Tongue (tissue), 2 donors: Measurements from ENCODE around the gene ZNF75A.

- RAMPAGE, long total RNA, result no peak
Observed at GRCh38 chr16:3292351-3293111, 9.2 kb downstream of the ZNF263 start.

- RAMPAGE, long total RNA, result no peak
Observed at GRCh38 chr16:3304850-3306200, at the start of gene ZNF75A. ZNF75A (plus strand) TSS chr16:3305497.

DNA sequence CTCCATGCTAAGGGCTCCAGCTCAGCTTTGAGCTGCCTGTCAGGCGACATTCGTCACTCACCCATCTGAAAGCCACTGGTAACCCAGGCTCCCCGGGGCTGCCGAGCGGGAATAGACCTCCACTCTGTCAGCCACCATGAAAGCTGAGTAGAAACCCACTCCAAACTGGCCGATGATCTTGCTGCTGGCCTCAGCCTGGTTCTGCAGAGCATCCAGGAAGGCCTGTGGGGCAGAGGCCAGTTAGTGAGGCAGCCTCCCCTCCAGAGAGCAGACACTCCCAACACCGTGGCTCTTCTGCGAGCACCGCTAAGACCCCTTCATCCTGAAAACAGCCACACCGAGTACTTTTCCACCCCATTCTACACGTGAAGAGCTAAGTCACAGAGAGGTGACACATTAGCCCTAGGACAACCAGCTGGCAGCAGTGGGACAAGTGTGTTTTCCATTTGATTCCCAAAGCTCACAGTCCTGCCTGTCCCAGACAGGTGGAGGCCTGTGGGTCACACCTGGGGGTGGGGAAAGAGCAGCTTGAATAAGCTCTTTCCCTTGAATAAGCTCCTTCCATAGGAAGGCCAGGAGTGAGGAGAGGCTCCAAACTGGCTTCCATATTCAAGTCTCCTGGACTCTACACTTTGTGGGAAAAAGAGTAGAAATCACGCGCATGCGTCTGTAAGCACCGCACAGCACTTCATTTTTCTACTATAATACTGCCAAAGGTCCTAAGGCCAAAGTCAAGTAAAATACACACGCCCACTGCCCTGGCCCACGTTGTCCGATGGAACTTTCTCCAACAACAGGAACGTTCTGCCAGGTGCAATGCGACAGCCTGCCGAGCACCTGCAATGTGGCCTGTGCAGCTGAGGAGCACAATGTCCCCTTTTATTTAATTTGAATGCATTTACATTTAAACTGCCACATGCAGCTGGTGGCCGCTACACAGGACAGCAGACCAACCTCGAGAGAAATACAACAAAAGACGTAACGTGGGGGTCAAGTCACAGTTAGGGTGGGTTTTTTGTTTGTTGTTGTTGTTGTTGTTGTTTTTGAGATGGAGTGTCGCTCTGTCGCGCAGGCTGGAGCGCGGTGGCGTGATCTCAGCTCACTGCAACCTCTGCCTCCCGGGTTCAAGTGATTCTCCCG, 23.3 kb downstream of the DNASE1 start:
- RAMPAGE, long total RNA, result no peak

GRCh38 chr16:3725442-3726696, 8.5 kb upstream of the TRAP1 start:
- RAMPAGE, long total RNA, result no peak

DNA sequence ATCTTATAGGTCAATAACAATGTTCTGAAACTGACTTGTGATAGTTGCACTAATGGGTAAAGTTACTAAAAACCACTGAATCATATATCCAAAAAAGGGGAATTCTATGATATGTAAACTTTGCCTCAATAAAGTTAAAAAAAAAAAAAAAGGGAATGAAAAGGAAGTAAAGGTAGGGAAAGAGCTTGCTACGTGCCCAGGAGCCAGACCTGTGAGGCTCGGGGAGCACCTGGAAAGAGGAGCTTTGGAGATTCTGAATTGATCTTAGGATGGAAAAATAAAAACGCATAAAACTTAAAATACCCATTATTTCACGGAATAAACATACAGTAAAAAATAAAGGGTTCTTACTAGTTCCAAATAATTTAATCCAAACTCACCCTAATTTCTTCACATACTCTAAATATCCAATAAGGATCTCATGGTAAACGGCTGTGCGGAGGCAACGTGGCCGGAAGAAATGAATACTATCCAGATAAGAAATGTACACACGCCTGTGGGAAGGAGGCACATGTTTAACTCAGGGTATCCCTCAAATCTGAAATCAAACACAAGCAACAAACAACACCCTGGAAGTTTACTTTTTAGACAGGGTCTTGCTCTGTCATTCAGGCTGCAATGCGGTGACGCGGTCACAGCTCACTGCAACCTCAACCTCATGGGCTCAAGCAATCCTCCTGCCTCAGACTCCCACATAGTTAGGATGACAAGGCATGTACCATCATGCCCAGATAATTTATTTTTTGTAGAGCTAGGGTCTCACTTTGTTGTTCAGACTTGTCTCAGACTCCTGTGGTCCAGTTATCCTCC, 21.1 kb upstream of the TRAP1 start:
- RAMPAGE, long total RNA, result no peak

GRCh38 chr16:3767617-3768167, 50.4 kb upstream of the TRAP1 start:
- RAMPAGE, long total RNA, result no peak

DNA sequence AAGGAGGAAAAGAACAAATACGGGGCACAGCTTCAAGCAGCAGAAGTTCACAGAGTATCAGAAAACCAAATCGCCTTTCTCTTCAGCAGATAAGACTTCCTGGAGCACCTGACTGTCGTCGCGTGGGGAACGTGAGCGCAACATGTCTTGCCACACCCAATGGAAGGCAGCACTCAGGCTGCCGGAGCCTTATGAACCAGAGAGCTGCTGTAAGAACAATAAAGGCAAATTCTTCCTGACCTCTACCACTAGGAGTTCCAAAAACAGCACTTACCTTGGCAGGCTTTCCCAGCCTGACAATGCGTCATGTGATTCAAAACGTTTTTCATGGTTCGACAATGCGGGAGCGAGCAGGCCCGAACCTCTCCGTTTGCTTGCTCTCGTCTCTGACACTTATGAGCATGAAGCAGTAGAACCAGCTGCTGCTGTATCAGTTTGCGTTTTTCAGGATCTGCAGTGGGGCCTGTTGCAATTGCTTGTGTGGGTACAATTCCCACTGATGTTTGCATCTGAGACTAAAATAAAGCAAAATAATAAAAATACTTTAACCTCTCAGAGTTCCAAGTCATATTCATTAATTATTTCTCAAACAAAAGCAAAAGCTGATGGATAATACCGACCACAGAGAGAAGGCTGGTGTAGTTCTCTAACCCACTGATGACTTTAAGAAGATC, 75.9 kb upstream of the TRAP1 start:
- RAMPAGE, long total RNA, result no peak

GRCh38 chr16:3881108-3881582, 632 bp upstream of the CREBBP start:
- RAMPAGE, long total RNA, result no peak

- RAMPAGE, long total RNA, result no peak
Observed at GRCh38 chr16:4067697-4067968, 48.6 kb downstream of the ADCY9 start.

GRCh38 chr16:4080970-4081463, 35.2 kb downstream of the ADCY9 start:
- RAMPAGE, long total RNA, result no peak

GRCh38 chr16:4115172-4116051, 830 bp downstream of the ADCY9 start:
- RAMPAGE, long total RNA, result no peak

GRCh38 chr16:4182901-4183268, 59.0 kb downstream of the SRL start:
- RAMPAGE, long total RNA, result no peak

- RAMPAGE, long total RNA, result no peak
Observed at GRCh38 chr16:4184787-4185149, 57.1 kb downstream of the SRL start.

DNA sequence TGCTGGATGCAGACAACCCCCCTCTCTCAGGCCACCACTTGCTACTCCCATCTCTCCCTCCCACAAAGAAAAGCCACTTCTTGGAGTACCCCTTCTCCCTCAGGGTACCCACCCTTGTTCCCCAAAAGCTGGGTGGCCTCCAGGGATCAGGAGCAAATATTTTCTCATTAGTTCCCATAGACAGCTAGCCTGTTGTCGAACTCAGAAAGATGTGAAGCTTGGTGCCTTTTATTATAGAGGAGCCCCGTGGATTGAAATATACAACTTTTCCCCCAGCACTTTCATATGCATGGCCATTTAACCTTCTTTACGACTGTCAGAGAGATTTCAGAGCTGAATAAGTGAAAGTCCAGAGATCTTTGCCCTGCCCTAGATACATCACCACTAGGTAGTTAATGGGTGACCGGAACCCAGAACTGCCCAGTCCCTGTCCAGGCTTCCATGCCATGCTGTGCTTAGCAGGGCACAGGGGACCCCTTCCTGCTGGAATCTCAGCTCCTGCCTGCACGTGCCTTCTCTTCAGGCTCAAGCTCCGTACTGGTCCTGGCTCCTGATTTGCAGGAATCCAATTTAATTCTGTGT, 32.3 kb downstream of the SRL start:
- RAMPAGE, long total RNA, result no peak

DNA sequence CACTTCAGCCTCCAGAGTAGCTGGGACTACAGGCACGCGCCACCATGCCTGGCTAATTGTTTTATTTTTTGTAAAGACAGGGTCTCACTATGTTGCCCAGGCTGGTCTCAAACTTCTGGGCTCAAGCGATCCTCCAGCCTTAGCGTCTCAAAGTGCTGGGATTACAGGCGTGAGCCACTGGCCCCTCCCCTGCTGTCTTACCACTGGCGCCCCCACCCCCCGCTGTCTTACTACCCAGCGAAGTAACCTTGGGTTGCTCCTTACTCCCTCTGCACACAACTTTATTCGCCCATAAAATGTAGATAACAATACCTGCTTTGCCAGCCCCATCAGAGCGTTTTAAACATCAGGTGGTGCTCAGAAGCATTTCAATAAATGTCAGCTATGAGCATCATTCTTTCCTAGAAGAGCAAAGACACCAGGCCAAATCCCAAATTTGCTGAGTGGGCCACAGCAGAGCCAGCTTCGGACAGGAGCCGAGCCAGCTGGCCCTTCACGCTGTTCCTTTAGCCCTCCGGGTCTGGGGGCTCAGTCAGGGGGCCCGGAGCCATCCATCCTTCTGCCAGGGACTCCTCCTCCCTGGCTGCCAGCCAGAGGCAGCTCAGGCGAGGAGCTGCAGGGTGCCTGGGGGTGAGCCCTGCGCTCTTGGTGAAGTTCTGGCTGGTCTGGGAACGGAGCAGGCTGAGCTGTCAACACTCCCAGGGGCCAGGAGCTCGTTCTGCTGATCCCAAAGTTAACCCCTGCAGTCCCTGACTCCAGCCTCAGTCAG, 24.3 kb downstream of the SRL start:
- RAMPAGE, long total RNA, result no peak

GRCh38 chr16:4303664-4304471, 12.0 kb upstream of the GLIS2 start:
- RAMPAGE, long total RNA, result no peak

GRCh38 chr16:4306379-4307229, 9.3 kb upstream of the GLIS2 start:
- RAMPAGE, long total RNA, result no peak

DNA sequence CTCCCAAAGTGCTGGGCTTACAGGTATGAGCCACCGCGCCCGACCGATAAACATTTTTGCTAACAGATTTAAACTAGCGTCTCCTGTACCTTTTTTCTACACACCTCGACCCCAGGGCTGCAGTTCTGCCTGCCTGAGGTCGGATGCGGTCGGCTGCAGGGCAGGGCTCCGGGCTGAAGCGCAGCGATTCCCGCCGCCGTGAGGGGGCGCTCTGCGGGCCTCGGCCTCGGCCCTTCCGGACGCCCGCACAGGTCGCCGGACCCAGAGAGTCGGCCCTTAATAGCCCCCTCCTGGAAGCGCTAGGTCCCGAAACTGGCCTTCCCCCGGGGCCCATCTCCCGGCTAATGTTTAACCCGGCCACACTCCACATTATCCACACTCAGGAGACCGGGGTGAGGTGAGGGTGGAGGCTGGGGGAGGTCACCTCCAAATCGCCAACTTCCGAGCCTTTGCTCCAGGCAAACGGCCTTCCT, 2.0 kb upstream of the GLIS2 start:
- RAMPAGE, long total RNA, result no peak

DNA sequence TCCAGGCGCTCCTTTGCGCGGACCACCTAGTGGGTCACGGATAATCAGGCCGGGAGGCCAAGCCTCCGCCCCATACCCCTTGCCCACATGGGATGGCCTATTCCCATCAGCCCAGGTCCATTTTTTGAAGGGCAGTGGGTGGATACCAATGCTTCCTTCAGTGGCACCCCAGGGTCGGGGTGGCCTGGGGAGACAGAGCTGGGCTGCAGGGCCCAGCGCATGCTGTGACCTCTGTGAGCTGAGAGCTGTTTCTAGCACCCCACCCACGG, 10.8 kb downstream of the PAM16 start:
- RAMPAGE, long total RNA, result no peak

- RAMPAGE, long total RNA, result no peak
Observed at GRCh38 chr16:4347853-4348622, 3.1 kb downstream of the PAM16 start.